ENCODE measurements around a stretch of chr10.

DNA sequence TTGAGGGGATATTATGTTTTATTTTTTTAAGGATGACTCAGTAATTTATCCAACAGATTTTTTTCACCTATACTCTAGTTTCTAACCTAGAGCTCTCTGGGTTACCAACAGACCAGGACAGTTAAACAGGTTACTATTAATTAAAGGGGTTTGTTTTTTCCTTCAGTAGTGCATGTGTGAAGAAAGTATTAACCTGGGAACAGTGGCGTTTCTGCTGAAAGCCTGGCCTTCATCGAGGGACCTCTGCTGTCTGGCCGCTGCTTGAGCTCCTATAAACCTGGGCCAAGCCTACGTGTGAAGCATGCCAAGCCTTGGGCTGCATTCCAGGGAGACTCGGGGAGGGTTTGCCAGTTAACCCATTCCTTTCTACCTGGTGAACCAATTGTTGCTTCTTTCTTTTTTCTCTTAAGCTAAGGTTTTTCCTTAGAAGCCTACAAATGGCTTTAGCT, 23.5 kb downstream of the PFKP start:
- PRO-cap = no peak

DNA sequence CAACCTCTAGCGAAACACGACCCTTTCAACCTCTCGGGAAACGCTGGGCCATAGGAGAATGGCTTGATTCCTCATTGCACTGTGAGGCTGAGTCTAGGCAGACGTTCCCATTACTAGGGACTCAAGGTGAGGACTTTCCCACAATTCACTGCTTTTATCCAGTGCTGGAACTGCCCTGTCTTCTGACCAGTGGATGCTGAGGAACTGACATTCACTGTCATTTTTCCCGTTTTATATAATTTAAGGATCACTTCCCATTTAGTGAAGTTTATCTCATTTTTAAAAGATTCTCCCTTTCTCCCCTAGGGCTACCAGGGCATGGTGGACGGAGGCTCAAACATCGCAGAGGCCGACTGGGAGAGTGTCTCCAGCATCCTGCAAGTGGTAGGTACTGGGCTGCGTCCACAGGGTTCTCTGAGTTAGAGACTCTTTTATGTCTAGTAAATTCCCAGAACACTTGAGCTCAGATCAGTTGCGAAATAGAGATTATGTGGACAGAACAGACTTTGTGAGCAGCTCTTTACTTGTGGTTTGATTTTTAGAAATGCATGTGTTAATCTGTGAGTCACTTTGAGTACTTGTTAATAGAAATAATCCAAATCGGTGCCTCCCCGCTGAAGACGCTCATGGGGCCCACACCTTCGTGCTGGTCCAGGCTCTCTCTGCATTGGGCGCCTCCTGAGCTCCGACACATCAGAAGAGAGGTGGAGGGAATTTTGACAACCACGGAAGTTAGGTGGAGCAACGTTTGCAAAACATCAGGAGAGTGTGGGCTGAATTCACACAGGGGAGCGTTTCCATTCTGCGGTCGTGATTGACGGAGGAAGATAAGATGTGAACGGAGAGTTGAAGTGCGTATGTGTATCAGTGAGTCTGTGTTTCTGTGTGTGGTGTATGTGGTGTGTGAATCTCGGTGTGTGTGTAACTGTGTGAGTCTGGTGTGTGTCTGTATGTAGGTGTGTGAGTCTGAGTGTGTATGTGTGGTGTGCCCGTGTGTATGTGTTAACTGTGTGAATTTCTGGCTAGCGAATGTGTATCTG, 31.9 kb downstream of the PFKP start:
- PRO-cap = no peak

GRCh38 chr10:3324773-3325136, 152.2 kb upstream of the PITRM1 start:
- PRO-cap = no peak

- PRO-cap = no peak
These were observed 263.1 kb upstream of the PITRM1 start for GRCh38 chr10:3435452-3436217.

DNA sequence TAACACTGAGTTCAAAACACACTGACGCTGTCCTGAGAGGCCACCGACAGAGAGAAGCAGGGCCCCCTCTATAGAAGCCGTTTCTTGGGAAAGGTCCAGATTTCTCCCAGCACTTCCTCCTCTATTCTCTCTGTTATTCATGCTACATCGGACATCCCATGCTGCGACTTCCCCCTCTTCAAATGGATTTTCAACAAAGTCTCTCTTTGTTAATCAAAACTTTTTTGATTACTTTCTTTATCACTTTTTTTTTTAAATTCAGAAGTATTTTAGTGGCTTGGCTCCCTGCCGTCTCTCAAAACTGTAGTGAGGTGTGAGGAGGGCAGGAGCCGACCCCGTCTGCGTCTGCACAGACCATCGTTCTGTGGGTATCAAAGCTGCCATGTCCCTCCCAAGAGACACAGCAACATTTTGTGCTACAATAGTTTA, 298.9 kb upstream of the PITRM1 start:
- PRO-cap = no peak

- PRO-cap = no peak
These were observed 228.9 kb downstream of the KLF6 start for GRCh38 chr10:3556079-3556580.

DNA sequence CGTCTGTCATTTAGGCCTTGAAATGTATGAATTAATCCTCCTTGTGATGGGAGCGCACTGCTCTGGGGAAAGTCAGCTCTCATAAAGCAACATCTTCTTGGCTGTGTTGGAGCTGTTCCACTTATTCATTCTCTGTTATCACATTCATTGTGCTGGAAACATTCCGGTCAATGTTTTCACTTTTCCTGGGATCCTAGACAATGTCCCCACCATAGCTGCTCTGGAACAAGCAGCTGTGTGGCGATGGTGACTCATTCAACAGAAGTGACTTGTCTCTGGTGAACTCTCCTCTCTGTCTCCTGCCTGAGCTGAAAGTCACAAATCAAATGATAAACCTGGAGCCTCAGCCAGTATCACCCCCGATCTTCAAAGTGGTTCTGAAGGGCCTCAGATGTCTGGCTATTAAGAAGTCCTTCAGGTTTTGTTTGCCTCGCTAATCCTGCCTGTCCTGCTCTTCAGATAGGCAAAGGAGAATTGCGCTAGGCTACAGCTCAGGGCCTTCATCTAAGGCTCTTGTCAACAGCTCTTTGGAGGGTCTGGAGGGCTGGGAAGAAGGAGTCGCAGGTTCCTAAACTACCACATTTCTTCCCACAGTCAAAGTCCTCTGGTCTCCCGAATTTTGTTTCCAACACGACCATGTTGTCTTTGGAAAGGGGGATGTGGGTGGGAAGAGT, 29.4 kb downstream of the KLF6 start:
- PRO-cap = no peak

GRCh38 chr10:3764521-3765520, 20.2 kb downstream of the KLF6 start:
- PRO-cap = no peak

- PRO-cap = no peak
These were observed 6.0 kb downstream of the KLF6 start for GRCh38 chr10:3778732-3779659.

DNA sequence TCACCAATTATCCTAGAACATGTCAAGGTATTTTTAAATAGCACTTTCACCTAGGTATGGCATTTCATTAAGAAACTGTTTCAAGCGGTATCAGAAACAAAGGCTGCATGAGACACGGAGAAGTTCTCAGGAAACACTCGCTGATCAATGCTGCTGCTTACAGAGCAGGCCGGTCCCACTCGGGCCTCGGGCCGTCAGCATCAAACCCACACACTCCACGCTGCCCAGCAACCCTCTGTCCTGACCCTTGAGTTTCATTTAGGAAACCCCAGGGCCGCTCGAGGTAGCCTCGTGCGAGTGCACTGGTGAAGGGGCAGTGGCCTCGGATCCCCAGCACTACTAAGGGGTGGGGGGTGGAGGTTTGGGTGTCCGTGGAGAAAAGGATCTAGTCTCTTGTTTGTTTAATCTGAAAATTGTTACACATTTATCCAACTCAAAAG, 4.0 kb downstream of the KLF6 start:
- PRO-cap = no peak

GRCh38 chr10:3781949-3782764, 2.9 kb downstream of the KLF6 start:
- PRO-cap = no peak

- PRO-cap = no peak
These were observed 2.0 kb downstream of the KLF6 start for GRCh38 chr10:3783047-3783331.

GRCh38 chr10:3801460-3802069, 16.6 kb upstream of the KLF6 start:
- PRO-cap = no peak

DNA sequence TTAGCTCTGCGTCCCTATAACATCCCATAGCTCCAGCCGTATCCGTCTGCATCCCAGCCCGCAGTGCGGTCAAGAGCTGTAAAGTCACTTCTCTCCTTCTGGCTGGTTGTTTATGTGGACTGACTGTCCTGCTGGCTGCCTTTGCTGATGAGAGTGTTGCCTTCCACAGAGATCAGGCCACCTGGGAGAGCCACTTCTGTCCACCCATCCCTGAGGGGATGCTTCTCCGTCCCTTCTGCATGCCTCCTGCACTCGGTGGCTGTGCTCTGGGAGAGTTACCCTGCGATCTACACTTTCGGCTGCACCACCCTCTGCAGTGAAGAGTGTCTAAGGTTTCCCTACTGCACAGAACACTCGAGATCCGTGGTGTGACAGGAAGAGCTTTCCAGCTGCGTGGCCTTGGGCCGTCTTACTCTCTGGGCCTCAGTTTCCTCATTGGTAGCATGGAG, 22.5 kb upstream of the KLF6 start:
- PRO-cap = no peak

- PRO-cap = no peak
These were observed 29.0 kb upstream of the KLF6 start for GRCh38 chr10:3813940-3814492.

DNA sequence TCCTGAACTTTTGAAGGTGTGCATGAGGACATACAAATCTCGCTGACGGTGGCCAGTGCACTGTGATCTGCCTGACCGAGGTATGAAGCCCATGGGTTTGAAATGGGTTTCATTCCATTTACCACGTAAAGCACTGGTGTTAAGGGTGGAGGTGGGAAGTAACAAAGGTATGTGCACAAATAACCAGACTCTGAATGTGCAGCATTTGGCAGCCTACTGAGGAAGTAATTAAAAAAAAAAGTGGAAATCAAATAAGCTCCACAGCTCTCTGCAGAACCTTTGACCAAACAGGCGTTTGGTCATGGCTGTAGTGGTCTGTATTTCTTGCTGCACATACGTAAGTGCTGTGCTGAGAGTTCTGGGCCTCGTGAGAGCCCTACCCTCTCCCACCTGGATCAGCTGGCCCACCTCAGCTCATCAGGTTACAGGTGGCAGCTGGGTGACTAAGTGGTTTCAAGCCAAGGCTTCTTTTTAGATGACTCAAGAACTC, 178.1 kb upstream of the KLF6 start:
- PRO-cap = no peak

GRCh38 chr10:4043829-4044304, 258.9 kb upstream of the KLF6 start:
- PRO-cap = no peak

DNA sequence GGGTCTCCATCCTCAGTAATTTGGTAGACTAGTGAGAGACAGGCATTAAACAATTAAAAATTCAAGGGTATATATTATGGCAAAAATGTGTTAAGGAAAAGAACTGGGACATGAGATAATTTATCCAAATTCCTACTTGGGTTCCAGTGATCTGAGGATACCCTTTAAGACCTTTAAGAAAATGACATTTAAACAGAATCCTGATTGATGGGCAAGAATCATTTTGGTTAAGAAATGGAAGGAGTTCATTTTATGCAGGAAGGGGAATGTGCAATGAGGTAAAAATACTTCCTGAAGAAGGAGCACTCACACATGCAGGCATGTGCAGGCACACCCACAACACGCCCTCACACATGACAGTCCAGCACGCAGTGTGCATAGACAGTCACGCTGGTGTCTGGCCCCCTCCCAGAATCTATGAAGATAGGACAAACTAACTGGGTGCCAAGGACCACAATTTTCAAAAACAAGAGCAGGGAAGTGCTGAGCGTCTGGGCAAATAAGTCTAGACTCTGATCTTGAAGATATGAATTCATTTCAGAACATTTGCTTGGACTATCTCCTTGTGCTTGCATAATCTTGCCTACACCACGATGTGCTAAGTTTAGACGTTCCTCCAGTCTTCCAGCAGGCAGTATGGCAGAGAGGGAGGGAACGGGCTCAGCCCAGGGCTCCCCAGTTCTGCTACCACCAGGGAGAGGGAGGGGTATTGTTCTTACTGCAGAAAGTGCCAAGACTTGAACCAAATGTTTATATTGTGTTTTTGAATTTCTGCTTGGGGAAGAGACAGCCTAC, 276.4 kb upstream of the KLF6 start:
- PRO-cap = no peak

DNA sequence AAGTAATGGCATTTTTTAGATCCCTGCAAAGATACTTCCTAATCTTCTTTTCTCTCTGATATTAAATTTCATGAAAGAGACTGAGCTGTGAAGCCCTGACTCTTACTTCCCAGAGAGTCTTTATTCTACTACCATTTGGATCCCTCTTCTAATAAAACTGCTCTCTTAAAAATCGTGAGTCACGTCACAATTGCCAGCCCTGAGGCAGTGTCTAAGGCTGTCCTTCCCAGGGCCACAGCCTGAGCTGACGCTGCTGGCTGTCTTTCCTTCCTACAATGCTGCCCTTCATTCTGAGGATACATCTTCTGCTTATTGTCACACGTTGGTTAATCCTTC, 283.2 kb upstream of the KLF6 start:
- PRO-cap = no peak

- PRO-cap = no peak
These were observed 174.3 kb upstream of the AKR1E2 start for GRCh38 chr10:4651730-4651991.